ENCODE results near the gene CFAP92.

DNA sequence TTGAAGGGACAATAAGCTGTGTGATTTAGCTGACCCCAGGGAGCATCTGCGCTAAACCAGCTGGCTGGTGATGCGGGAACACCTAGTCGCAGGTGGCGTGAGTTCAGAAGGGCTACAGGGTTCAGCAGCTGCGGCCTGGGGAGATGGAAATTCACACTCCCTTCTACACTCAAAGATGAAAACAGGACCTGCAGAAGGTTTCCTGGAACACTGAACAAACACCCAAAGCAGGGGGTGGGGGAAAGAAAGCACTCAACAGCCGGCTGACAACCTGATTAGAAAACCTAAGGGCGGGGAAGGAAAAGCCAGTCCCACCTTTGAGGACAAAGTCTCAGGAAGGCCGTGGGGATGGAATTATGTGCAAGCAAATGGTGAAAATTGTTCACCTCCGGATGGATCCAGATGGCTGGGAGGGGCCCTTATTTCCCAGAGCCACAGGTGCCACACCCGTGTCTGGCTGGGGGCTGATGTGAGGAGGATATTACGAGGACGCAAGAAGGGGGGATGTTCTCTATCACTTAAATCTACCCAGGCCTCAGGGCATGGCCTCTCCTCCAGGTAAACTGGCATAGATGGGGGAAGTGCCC, 6.1 kb downstream of the MGLL start:
- PRO-cap, result no peak

GRCh38 chr3:128076643-128077547, 24.7 kb downstream of the SEC61A1 start:
- PRO-cap, result no peak

- PRO-cap, result no peak
Measured at GRCh38 chr3:128253180-128253711, 100.0 kb downstream of the EEFSEC start.

GRCh38 chr3:128293820-128294453, 140.7 kb downstream of the EEFSEC start:
- PRO-cap, result no peak

- PRO-cap, result no peak
Measured at GRCh38 chr3:128357975-128358379, 108.7 kb downstream of the DNAJB8 start.

GRCh38 chr3:128382181-128382460, 84.6 kb downstream of the DNAJB8 start:
- PRO-cap, result no peak

DNA sequence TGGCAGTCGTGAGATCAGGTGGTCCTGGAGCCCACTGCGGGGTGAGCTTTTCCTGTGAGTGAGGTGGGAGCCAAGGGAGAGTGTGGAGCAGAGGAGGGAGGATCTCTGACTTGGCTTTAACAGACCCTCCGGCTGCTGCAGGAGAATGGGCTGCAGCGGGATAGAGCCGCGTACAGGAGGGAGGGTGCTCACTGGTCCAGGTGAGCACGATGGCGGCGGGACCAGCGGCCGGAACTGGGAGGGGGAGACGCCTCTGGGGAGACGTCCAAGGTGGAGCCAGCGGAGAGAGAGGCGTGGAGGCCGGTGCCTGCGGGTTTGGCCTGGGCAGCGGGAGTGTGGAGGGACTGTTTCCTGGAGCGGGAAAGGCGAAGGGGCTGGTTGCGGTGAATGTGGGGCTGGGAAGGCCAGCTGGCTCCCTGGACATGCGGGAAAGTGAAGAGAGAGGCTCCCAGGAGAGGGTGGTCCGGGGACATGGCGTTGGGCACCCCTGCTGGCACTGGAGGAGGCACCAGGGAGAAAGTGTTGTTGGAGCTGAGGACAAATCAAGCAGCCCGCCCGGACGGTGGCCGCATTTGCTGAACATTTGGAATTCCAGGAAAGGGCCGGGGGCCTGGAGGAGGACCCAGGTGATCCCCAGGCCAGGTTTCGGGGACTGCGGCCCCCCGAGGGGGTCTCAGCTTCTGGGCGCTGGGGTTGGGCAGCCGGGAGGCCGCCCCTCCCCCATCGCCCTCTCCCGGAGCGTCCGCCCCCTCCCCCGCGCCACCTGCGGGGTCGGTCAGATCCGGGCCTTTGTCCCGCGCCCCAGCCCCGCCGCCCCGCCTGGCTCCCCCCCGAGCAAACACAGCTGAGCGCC, 34.3 kb downstream of the DNAJB8 start:
- PRO-cap, result no peak

DNA sequence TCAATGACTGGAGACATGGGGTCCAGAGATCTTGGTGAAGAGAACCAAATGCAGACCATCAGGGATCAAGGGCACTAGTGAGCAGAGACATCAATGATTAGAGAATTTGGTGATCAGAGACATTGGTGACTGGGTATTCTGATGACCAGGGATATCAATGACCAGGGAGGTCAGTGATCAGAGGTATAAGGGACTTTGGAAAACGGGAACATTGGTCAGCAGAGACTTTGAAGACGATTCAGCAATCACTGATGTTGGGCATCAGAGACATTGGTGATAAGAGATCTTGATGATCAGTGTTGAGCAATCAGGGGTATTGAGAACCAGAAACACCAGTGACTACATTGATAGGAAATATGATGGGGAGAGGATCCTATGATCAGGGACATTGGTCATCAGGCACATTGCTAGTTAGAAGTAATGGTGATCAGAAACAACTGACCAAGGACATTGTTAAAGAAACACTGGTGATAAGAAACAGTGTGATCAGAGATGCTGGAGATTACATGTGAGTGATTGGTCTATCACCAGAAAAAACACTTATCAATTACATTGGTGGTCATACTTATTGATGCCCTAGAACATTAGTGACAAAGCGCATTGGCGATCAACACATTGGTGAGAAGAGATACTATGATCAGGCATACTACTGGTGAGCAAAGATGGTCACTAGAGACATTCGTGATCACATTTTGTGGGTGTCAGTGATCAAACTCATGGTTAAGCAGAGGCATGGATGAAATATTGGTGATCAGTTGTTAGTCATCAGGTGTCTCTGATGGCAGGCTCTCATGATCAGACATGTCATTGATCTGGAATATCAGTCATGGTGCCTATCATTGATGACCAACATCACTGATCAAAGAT, 11.6 kb upstream of the DNAJB8 start:
- PRO-cap, result no peak

DNA sequence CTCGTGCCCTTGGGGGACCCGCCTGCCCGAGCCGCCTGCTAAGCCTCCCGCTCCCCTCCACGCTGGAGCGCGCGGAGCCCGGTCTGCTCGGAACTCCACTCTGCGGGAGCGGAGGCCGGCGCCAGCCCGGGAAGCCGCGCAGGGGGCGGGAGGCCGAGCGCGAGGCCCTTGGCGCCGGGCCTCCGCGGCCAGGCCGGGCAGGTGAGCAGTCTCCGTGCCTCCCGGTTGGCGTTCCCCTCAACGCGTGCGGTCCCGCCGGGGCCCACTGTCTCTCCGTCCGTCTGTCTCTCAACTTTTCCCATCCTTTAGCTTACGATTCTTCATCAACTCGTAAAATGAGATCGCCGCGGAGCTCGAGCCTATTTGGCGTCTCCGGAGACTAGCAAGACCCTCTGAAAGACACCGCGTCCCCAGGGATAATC, 3.5 kb downstream of the GATA2 start:
- PRO-cap, result no peak

DNA sequence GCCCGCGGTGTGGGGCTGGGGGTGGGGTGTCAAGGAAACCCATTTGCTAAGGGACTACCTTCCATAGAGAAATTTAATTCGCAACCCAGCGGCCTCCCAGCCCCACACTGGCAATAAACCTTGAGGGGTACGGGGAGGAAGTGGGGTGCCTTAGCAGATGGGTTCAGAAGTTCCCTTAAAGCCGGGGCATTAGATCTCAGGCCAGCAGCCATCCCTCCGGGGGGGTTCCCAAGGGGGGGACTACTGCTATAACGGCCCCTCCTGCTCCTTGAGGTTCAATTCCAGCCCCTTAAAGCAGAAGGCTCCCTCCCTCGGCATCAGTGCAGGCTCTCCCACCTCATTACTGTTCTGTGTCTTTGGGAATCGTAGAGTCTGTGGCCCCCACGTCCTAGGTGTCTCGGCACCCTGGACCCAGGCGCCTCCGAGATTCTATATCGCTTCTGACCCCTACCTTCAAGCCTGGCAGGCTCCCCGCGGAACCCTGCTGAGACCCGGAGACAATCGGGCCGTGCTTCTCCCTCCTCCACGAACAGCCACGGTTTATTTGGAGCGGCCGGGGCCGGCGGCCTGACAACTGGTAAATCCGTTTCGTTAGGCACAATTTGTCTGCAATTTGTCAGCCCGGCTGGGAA, 1.6 kb downstream of the GATA2 start:
- PRO-cap, result no peak

DNA sequence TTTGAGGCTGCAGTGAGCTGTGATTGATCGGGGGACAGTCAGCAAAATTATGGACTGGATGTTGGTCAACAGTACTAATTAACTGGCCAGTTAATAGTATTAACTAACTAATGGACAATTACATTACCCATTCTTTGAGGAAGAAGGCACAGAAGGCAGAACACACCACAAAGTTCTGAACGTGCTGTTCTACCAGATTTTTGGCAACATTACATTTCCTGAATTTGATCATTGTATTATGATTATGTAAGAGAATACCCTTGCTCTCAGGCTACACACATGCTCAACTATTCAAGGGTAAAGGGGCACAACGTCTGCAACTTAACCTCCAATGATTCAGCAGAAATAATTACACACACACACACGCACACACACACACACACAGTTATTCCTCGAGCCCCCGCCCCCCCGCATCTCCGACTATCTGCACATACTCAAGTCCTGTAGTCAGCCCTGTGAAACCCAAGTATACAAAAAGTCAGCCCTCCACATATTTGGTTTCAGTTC, 26.9 kb downstream of the RPN1 start:
- PRO-cap, result no peak

DNA sequence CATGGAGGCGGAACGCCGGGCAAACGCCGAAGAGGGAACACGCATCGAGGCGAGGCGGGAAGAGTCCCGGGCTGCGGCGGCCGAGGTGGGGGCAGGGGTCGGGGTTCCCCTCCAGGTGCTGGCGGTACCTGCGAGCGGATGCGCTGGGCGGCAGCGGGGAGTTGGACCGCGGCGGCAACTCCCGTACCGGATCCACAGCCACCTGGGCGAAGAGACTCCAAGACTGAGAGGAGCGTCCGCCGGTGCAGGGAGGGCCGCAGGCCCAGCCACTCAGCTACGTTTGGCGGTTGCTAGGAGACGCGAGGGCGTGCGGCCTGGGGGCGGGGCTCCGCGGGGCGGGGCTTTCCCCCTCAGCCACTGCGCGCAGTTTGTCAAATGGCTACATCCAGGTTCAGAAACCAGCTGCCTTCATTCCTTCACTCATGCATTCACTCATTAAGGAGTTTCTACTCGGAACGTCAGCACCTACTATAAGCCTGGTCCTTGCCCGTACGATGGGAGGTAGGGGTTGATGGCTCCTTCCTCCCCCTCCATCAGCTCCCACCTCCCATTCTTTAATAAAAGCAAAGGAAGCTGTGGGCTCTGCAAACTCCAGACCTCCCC, at the start of gene CFAP92:
CFAP92 (minus strand) TSS at position 225 of the 603 bp plus-strand sequence.
- PRO-cap, result bidirectional peak, plus-strand start at position 411 of the sequence, minus-strand start at position 225 of the sequence

DNA sequence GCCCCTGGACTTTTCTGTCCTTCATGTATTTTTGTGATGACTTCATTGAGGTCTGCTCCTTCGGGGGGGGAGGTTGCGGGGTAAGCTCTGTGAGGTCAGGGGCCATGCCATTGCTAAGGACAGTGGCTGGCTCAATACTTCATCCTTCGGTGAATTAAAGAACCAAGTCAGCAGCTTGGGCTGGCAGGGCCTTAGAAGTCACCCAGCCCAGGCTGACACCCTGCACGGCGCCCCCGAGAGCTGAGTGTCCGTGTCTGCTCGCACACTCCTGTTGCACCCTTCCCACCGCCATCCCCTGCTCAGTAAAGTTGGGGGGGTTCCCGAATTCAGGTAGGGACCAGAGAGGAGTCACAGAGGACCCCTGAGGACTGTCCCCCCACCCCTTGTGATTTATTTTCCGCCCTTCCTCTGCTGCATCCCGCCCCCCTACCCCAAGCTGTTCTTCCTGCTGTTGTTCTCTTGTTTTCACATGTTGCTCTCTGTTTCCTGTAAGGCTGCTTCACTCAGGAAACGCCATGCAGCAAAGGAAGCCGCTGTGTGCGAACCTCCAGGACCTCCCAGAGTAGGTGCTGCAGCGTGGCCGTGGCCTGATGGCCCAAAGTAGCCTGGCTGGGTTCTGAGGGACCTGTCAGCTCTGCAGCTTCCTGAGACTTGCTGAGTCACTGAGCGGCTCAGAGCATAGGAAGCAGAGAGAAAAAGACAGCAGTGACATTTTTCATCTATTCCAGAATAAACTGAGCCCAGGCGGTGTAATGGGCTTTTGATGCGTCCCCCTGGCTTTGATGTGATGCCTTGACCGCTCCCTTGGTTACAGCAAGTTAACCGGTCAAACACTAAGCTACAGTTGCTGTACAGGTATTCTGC, 14.5 kb downstream of the EFCC1 start:
- PRO-cap, result no peak

GRCh38 chr3:129058198-129059003, 2.2 kb upstream of the GP9 start:
- PRO-cap, result no peak

GRCh38 chr3:129065124-129066121, 4.8 kb downstream of the GP9 start:
- PRO-cap, result no peak

DNA sequence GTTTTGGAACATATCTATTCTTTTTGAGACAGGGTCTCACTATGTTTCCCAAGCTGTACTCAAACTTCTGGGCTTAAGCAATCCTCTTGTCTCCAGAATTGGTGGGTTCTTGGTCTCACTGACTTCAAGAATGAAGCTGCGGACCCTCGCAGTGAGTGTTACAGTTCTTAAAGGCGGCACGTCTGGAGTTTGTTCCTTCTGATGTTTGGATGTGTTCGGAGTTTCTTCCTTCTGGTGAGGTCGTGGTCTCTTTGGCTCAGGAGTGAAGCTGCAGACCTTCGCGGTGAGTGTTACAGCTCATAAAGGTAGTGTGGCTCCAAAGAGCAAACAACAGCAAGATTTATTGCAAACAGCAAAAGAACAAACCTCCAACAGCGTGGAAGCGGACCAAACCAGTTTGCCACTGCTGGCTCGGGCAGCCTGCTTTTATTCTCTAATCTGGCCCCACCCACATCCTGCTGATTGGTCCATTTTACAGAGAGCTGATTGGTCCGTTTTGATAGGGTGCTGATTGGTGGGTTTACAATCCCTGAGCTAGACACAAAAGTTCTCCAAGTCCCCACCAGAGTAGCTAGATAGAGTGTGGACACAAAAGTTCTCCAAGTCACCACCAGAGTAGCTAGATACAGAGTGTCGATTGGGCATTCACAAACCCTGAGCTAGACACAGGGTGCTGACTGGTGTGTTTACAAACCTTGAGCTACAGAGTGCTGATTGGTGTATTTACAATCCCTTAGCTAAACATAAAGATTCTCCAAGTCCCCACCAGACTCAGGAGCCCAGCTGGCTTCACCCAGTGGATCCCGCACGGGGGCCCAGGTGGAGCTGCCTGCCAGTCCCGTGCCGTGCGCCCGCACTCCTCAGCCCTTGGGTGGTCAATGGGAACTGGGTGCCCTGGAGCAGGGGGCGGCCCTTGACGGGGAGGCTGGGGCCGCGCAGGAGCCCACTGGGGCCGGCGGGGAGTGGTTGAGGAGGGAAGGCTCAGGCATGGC, 7.2 kb downstream of the GP9 start:
- PRO-cap, result no peak

DNA sequence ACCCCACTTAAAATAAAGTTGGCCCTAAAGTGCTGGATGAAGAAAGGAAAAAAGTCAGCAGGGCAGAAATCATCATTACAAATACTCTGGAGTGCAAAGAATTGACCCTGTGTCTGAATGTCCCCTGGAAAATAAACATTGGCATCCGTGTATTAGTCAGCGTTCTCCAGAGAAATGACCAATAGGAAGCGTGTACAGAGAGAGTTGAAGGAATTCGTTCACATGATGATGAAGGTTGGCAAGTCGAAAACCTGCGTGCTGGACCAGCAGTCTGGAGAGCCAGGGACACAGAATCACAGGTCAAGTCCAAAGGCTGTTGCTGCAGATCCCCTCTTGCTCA, 16.6 kb downstream of the GP9 start:
- PRO-cap, result no peak

- PRO-cap, result no peak
Measured at GRCh38 chr3:129106084-129107094, 15.2 kb downstream of the RAB43 start.

GRCh38 chr3:129110910-129111475, 10.6 kb downstream of the RAB43 start:
- PRO-cap, result no peak

GRCh38 chr3:129160323-129160843, 480 bp downstream of the ISY1 start:
- PRO-cap, result no peak

Measured in neutrophil (primary cell).